Vein endothelial cell (primary cell): ENCODE measurements around the genes ID3, ELOA and PNRC2.

DNA sequence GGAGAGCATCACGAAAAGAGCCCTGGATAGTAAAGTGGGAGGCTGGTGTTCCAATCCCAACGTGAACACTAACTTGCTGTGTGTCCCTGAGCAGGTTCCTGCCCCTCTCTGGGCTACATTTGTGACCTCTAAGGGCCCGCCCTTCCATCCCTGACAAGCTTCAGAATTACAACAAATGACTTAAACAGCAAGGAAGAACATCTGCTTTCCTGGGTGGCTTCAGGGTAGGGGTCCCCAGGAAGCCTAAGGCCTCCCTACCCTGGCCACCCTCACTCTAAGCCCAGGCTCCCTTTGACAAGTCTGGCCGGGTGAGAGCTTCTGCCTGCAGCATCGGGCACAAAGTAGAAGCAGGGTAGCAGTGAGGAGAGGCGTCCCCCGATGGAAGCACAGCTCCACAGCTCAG lies 5.6 kb downstream of the ID3 start:
- CAGE, long polyA plus RNA, result no peak

DNA sequence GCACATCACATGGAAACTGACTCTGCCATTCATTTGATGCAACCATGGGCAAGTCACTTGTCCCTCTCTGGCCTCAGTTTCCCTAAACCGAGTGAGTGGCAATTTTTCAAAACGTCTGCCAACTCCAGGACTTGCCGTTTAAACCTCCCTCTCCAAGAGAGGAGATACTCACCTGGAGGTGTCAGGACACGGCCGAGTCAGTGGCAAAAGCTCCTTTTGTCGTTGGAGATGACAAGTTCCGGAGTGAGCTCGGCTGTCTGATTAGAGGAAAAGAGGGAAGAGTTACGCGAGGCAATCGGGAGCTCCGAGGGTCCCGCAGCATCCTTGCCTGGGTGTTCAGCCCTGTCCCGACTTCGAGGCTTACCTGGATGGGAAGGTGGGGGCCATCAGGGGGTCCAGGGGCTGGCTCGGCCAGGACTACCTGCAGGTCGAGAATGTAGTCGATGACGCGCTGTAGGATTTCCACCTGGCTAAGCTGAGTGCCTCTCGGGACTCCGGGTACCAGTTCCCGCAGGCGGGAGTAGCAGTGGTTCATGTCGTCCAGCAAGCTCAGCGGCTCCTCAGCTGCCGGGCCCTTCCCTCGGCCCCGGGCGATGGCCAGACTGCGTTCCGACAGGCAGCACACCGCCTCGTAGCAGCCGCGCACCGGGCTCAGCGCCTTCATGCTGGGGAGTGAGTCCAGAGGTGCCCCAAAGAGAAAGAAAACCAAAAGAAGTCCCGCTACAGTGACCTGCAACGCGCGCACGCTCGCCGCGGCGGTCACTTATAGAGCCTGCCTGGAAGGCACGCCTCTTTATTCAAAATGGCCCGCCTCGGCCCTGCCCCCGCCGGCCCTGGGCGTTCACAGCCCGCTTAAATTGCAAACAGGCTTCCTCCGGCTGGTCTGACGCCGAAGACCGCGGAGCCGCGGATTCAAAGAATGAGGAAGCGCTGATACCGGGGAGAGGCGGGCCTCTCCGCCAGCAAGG lies at the start of gene ID3:
ID3 (minus strand) TSS at position 739 of the 968 bp plus-strand sequence.
- CAGE, long polyA plus RNA, result start-site peak on the minus strand centred at position 738 of the sequence, 8 bp wide, 817 and 615 reads in 2 replicates

- CAGE, long polyA plus RNA, result no peak
These were observed 9.9 kb upstream of the ID3 start for GRCh38 chr1:23569205-23569553.

- CAGE, long polyA plus RNA, result no peak
These were observed 32.3 kb upstream of the ID3 start for GRCh38 chr1:23591435-23592184.

DNA sequence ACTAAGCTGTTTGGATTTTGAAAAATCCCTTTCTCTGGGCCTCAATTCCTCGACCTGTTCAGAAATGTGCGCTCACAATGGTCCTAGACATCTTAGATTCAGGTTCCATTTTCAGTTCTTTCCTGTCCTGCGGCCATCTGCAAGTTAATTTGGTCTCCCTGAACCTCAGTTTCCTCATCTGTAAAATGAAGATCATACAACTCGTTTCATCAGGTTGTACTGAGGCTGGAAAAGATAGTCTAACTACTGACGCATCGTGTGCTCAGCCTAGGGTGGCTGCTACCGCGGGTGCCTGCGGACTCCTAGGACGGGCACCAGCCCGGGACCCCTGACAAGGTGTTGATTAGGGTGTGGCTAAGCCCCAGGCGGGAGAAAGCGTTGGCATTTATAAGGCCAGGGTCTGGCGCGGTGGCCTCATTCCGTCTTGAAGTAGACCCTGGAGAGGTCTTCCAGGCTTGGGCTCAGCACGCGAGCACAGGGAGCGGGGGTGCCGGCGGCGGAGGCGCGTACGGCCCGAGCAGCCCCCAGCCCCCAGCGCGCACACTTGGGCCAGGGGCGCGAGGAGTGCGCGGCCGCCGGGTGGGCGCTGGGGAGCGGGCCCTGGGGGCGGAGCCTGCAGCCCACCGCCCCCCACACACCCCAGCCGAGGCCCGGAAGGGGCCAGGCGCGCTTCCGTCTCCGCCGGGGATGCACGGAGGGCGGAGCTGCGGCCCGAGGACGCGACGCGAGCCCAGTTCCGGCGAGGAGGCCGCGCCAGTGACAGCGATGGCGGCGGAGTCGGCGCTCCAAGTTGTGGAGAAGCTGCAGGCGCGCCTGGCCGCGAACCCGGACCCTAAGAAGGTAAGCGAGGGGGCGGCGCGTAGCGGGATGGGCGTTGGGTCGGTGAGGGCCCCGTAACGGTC lies at the start of gene ELOA:
ELOA (plus strand) TSS at position 733 of the 902 bp plus-strand sequence.
- CAGE, long polyA plus RNA, result no peak

DNA sequence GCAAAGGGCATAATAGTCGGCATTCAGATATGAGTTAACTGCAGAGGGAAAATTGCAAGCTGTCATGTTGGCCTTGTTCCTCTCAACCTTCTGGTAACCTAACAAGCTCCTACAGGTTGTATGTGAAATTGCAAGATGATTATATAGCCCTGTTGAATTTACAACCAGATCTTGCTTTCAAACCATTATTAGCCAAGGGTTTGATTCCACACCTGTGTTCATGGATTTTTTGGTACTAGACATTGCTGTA lies 2.3 kb downstream of the ELOA start:
- CAGE, long polyA plus RNA, result no peak

DNA sequence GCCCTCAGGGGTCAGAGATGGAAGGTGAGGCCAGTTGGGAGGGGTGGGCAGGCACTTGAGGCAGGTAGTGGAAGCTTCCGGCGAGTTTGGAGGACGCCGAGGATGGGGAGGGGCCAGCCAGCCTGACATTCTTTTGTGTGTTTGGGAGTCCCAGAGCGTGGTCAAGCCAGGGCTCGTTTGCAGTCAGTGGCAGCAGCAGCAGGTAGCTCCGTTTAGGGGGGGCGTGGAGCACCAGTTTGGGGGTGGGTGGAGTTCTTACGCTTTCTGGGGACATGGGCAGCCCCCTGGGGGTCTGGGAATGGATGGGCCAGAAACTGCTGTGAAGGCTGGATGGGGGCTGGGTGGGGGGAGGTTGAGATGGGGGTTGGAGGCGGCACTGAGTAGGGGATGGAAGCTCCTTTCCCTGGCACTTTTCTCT lies 880 bp downstream of the LYPLA2 start:
- CAGE, long polyA plus RNA, result start-site peak on the plus strand centred at position 146 of the sequence, 37 bp wide, 331 and 189 reads in 2 replicates

DNA sequence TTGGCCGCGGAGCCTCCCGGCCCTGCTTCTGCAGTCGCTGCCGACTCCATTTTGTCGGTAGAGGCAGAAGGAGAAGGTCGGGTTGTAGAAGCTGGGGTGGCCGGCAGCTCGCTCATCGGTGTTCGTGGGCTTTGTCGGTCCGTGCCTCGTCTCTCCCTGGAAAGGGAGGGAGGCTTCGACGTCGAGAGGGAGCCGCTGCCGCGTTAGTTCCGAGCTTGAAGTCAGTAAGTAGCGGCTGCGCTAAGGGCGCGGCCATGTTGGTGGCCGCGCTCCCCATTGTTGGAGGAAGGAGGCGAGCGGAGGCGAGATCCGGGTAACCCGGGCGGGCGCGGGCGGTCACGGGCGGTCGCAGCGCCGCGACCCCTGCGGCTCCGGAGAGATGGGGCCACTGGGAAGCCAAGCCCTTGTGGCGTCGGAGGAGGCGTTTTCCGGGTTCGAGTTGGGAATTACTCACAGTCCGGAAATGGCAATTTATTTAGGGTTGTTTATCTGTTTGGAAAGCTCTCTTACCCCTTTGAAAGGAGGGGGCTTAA lies at the start of gene PNRC2:
PNRC2 (plus strand) TSS at position 54 of the 533 bp plus-strand sequence.
- CAGE, long polyA plus RNA, result start-site peak on the plus strand centred at position 60 of the sequence, 28 bp wide, 462 and 216 reads in 2 replicates

GRCh38 chr1:23977251-23978505 lies 2.4 kb downstream of the SRSF10 start:
- CAGE, long polyA plus RNA, result no peak

DNA sequence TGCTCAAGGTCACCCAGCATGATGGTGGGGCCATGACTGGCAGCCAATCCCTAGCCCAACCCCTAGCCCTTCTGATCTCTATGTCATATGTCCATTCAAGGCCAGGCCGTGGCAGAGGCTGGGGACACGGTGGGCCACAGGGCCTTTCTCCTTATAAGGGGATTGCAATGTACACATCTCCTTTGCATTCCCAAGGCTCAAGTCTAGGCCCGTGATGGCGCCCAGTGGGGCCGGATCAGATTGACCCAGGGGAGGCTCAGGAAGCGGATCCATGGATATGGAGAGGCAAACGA lies 2.3 kb downstream of the MYOM3 start:
- CAGE, long polyA plus RNA, result no peak

GRCh38 chr1:24203289-24203785 lies 16.2 kb upstream of the IFNLR1 start:
- CAGE, long polyA plus RNA, result no peak

DNA sequence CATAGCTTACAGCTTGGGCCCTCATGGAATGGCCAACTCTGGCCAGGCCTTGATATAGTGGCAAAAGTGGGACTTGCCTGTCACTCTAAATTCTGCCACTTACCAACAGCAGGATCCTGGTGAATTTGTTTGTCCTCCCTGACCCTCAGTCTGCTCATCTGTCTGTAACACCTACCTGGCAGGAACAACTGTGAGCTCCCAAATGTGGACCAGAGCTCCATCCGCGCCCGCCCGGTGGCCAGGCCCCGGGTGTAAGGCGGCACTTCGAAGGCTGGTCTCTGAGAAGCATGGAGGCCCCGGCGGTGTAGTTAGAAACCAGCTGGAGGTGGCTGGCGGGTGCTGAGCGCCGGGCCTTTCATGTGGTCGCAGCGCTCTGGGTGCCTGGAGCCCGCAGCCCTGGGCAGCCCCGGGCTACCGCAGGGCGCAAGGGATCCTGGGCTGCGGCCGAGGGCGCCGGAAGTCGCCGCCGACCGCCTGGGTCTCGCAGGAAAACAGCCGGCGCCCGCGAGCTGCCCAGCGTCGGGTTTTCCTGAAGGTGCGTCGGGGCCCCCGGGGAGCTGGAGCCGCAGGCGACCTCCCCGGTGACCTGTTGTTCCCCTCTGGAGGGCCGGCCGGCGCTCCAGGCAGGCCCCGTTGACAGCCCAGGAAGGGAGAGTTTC lies 2.5 kb downstream of the GRHL3 start:
- CAGE, long polyA plus RNA, result no peak

- CAGE, long polyA plus RNA, result no peak
These were observed 21.7 kb downstream of the STPG1 start for GRCh38 chr1:24391348-24392848.

GRCh38 chr1:24539263-24539839 lies 16.5 kb upstream of the NCMAP start:
- CAGE, long polyA plus RNA, result no peak

DNA sequence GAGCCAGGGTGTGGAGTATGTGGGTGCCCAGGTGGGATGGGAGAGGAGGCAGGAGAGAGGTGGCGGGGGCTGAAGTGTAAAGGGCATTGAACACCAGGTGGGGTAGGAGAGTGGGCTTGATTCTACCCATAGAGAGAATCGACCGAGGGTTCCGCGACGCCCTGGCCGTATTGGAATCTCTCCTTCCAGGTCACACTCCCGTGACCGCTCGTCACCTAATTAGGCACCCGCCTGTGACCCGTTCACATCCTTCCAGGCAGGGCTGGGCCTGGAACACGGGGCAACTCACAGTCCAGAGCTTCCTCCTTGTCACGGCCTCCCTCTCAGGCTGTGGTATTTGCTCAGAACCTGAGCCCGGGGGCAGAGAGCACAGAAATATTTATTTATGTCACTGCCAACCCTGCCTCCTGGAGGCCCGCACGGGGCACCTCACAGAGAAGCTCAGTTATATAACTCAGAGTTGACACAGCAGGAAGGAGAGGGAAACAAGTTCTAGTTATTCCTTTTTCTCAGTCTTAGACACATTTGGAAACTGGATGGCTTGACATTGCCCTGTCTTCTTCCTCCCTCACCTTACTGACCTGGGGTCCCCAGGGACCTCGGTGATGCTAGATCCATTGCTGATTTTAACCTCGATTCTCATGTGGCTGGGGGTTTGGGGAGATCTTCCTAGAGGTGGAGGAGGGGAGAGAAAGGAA lies 12.1 kb downstream of the NCMAP start:
- CAGE, long polyA plus RNA, result no peak

DNA sequence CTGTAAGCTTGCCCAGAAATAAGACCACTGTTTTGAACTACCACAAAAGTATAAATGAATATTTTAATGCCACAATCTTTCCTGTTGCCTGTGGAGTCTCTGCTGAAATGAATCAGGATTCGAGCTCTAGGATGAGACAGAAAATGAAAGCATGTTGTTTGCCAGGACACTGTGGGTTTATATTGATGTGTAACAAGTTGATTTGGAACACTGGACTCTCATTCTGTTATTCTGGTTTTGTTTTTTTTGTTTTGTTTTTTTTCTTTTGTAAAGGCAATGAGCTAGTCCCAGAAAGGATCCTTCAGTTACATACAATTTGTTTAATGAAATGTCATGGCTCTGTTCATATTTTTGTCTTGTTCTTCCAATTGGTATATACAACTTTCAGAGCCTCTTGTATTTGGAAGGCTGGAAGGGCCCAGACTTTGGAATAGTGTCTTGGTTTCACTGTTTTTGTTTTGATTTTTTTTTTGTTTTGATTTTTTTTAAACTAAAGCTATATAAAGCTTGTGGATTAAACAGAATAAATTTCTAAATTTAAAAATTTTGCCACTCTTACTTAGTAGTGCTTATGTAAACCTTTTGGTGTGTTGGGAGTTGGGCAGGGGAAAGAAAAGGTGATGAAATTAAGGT lies 29.7 kb downstream of the SRRM1 start:
- CAGE, long polyA plus RNA, result no peak

GRCh38 chr1:24714693-24715400 lies 30.4 kb upstream of the CLIC4 start:
- CAGE, long polyA plus RNA, result no peak

DNA sequence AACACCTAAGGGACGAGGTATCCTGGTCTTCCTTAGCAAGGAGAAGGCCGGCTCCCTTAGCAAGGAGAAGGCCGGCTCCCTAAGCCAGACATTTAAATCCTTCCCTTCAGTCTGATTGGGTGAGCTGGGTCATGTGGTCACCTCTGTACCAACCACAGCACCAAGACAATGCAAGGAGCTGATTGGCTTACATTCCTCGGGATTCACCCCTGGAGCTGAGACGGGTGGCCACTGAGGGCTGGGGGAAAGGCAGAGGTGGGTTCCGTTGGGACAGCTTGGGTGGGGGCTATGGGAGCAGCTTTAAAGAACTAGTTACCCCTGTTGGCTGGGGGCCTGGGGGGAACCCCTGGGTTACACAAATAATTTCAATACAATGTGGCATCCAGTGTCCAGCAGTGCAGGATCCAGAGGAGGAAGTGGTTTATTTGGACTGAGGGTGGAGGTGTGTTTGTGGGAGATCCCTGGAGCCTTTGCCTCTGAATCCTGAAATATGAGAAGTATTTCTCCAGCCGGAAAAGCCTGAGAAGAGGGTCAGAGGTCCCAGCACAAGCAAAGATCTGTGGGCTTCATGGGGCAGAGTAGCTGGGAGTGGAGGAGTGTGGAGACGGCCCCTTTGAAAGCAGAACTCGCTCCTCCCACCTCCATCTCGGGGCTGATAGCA lies 20.6 kb upstream of the CLIC4 start:
- CAGE, long polyA plus RNA, result no peak

DNA sequence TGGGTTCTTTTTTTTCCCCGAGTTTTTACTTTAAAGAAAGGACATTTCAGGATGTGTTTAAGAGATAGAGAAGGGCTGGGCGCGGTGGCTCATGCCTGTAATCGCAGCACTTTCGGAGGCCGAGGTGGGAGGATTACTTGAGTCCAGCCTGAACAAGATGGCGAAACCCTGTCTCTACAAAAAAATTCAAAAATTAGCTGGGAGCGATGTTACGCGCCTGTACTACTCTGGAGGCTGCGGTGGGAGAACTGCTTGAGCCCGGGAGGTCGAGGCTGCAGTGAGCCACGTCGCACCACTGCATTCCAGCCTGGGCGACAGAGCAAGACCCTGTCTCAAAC lies 1.4 kb downstream of the CLIC4 start:
- CAGE, long polyA plus RNA, result no peak

- CAGE, long polyA plus RNA, result no peak
These were observed 61.7 kb upstream of the RUNX3 start for GRCh38 chr1:24991560-24992328.